ENCODE results near the genes AK3 and KIAA2026.

- PRO-cap = bidirectional peak, plus-strand start at chr9:4298514, minus-strand start at chr9:4298292; bidirectional peak, plus-strand start at chr9:4298771, minus-strand start at chr9:4298638
Observed at GRCh38 chr9:4298452-4298806, 1.4 kb downstream of the GLIS3 start.

DNA sequence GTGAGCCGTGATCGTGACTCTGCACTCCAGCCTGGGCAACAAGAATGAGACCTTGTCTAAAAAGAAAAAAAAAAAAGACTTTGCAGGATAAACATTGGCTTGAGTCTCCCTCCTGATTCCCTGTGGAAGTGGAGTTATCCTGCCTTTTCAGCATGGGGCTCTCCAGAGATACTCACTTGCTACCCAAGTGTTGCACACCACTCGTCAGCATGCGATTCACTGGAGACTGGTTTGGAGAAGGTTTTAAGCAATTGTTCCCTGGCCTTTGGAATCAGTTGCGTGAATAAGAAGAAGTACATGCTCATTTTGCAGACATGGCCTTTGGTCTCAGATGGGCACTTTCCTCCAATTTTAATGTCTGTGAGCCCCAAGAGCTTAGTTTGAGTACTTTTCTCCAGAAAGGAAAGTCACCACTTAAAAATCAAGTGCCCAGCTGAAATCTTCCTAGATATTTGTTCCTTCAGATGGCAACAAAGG, 2.5 kb downstream of the SLC1A1 start:
- PRO-cap = no peak

GRCh38 chr9:4508128-4509183, 18.2 kb downstream of the SLC1A1 start:
- PRO-cap = no peak

DNA sequence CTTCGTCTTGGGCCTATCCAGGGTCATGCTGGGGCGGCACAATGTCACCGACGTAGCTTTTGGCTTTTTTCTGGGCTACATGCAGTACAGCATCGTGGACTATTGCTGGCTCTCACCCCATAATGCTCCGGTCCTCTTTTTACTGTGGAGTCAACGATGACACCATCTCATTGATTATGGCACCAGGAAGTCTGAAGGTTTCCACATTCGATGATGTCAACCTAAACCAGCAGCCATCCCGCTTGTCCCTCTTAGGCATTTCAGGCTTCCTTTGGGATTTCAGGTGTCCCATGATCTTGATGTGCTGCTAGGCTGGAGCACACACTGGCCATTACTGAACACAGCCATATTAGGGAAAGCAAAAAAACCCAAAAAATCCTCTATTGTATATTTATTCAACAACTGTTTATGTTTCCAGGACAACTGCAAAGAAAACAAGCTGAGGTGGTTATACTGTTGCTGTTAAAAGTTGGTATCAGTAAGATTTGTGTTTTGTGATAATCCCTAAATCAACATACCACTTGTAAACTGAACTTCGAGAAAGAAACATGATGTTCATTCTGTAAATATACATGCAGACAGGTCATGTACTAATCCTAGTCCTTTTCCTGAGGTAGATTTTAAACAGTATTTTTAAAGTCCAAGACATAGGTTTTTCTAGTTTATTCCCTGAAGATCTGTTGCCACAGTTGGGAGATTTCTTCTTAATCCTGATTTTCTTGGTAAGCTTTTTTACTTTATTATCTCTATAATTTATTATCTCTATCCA, 1.2 kb downstream of the PLPP6 start:
- PRO-cap = bidirectional peak, plus-strand start at position 206 of the sequence, minus-strand start at position 114 of the sequence

DNA sequence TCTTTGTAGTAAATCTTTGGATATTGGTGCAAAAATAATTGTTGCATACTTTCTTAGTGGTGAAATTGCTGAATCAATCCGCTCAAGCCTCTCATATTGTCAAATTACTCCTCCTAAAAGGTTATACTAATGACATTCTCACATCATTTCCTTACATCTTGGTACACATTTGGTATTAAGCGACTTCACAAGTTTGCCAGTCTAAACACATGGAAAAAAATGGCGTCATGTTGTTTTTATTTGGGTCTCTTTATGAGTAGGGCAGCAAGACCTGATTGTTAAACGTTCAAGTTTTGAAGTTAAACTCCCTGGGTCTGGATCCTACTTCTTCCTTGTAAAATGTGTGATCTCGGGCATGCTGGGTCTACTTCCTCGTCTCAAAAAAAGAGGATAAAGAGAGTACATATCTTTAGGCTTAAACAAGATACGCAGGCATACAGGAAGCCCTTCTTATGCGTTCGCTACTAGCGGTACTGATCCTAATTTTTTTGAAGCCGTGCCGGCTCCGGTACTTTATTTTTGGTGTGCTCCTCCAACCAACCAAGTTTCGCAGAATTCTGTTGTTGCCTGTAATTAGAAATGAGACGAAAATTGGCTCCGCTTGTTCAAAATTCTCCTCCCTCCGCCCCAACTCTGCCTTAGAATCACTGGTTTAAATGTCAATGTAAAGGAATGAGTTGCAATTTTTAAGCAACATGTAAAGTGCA, 617 bp upstream of the CDC37L1 start:
- PRO-cap = unidirectional peak, plus-strand start at position 204 of the sequence

GRCh38 chr9:4711120-4711732, 29.8 kb downstream of the AK3 start:
- PRO-cap = no peak

DNA sequence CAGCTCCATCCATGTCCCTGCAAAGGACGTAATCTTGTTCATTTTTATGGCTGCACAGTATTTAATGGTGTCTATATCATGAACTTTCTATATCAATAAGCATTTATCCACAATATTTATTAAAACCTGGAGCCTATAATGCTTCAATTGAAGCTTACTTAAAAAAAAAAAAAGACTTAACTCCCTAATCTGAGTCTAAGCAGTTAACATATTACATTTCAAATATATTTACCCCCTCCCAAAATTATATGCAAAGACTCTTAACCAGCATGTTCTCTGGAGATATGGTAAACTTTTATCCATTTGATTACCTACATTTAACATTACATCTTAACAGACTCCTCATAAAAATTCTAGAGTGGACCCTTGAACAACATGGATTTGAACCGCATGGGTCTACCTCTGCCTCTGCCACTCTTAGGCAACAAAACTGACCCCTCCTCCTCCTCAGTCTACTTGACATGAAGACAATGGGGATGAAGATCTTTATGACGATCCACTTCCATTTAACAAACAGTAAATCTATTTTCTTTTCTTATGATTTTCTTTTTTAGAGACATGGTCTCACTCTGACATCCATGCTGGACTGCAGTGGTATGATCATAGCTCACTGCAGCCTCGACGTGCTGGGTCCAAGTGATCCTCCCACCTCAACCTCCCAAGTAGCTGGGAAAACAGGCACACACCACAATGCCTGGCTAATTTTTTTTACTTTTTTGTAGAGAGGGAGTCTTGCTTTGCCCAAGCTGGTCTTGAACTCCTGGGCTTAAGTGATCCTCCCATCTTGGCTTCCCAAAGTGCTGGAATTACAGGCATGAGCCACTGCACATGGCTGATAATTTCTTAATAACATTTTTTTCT, 9.4 kb downstream of the AK3 start:
- PRO-cap = no peak

- PRO-cap = bidirectional peak, plus-strand start at chr9:4740441, minus-strand start at chr9:4740313; bidirectional peak, plus-strand start at chr9:4740750, minus-strand start at chr9:4740628; bidirectional peak, plus-strand start at chr9:4741367, minus-strand start at chr9:4741227
Observed at GRCh38 chr9:4740386-4741510, at the start of gene AK3. TSS of gene AK3 (minus strand) at chr9:4741202.

DNA sequence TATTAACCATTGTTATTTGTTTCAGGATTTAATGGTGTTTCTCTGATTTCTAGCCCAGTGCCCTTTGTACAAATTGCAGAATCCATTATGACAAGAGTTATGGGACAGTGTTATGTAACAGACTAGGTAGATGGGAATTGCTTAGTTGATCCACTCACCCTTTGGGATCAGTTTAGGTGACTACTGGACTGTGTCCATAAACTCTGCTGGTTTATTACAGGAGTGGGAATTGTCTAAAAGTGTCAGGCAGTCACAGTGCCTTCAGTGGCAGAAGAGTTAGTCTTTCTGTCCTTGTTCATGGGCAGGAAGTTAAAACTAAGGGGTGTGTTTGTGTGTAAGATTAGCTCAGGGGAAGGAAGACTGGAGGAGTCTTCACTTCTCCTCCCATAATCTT, 29.3 kb downstream of the RCL1 start:
- PRO-cap = no peak

- PRO-cap = no peak
Observed at GRCh38 chr9:4827032-4827639, 34.4 kb downstream of the RCL1 start.

- PRO-cap = no peak
Observed at GRCh38 chr9:4850154-4851615, 57.9 kb downstream of the RCL1 start.

DNA sequence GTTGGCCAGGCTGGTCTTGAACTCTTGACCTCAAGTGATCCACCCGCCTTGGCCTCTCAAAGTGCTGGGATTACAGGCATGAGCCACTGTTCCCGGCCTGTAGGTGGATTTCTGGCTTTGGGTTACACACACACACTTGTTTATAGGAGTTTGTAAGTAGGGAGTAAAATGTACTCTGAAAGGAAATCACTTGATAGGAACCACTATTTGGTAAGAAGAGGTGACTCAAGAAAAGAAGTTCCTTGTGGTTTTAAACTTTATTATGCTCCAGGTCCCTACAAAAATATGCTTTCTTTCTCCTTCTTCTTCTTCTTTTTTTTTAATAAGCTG, 42.8 kb upstream of the JAK2 start:
- PRO-cap = no peak

DNA sequence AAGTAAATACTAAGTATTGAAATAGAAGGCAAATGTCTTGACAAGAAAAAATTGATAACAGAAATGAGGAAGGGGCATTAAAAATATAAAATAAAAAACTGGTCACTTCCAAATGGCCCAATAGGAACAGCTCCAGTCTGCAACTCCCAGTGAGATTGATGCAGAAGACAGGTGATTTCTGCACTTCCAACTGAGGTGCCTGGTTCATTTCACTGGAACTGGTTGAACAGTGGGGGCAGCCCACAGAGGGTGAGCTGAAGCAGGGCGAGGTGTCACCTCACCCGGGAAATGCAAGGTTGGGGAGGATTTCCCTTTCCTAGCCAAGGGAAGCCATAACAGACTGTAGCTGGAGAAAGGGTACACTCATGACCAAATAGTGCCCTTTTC, 12.9 kb downstream of the RLN1 start:
- PRO-cap = no peak

GRCh38 chr9:5450852-5451247, 508 bp downstream of the CD274 start:
- PRO-cap = no peak

DNA sequence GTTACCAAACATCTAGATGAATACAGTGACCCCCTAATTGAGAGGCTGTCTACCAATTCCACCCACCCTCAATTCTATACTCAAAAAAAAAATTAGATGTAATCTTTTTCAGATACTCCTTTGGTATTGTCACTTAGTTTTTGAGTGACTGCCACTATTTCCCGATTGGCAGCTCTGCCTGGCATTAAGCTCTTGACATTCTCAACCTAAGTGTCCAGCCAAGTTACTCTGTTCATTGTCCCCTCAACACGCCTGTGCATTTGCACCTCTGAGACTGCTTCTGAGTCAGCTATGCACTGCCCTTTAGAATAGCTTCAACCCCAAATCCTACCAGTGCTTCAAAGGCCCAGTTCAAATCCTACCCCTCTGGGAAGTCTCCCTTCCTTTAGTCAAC, 2.7 kb downstream of the PDCD1LG2 start:
- PRO-cap = no peak

GRCh38 chr9:5558048-5558671, 47.8 kb downstream of the PDCD1LG2 start:
- PRO-cap = no peak

DNA sequence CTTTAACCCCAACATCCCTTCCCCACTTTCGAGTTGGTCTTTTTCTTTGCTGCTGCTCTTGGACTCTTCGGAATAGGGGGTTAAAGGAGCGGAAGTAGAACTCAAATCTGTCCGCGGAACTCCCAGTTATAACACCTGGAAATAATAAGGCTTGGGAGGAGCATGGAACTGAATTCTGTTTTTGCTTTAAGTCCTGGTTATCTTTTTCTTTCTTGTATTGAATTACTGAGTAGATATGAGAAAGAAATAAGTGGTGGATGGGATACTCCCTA, 1.0 kb downstream of the RIC1 start:
- PRO-cap = no peak

GRCh38 chr9:5843569-5844371, 10.9 kb upstream of the ERMP1 start:
- PRO-cap = no peak

DNA sequence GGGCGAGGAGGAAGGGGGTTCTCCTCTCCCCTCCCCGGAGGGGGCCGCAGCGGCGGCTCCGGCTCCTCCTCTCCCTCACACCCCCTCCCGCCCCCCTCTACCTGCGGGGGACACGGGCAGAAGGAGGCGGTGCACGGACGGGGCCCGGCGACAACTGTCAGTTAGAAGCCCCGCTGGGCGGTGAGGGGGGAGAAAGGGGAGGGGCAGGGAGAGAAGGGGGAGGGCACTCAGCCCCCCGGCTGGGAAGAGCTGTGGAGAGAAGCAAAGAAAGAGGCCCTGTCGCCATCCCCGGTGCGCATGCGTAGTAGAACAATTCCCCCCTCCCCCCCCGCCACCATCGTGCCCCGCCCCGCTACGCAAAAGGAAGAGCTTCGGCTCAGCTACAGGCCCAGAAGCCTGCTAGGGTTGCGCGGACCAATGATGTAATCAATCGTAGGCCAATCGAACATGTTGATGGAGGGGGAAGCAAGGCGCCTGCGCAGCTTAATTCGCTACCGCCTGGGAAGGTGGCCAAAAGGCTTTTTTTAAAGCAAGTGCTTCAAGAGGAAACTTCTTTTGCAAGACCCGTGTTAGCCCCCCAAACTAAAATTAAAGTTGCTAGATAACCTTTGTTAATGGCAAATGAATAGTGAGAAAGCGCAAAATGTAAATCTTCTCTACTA, at the start of gene KIAA2026:
TSS of gene KIAA2026 (minus strand) at position 303 of the 662 bp plus-strand sequence.
- PRO-cap = bidirectional peak, plus-strand start at position 100 of the sequence, minus-strand start at position 86 of the sequence; bidirectional peak, plus-strand start at position 527 of the sequence, minus-strand start at position 299 of the sequence

- PRO-cap = no peak
Observed at GRCh38 chr9:6012802-6013567, 2.4 kb downstream of the RANBP6 start.